Progenitor cell of endocrine pancreas (in vitro differentiated cells): Measurements from ENCODE around the genes IMPA2, ANKRD62 and SEH1L.

- PRO-cap: no peak
Measured at GRCh38 chr18:11121608-11121862, 27.8 kb downstream of the PIEZO2 start.

DNA sequence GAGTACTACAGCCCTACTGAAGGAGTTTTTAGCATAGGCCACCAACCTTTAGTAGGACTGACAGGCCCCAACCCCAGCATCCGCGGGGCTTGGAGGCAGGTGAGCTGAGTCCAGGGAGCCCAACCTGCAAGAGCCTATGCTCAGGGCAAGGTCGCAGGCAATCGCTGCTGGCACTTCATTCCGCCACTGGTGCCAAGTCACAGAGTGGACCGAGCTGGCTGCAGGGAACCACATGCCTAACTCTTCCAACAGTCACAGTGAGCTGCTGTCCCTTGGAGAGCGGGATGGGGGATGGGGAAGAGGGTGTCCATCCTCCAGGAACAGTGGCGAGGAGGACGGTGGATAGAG lies 2.9 kb downstream of the PIEZO2 start:
- PRO-cap: no peak

DNA sequence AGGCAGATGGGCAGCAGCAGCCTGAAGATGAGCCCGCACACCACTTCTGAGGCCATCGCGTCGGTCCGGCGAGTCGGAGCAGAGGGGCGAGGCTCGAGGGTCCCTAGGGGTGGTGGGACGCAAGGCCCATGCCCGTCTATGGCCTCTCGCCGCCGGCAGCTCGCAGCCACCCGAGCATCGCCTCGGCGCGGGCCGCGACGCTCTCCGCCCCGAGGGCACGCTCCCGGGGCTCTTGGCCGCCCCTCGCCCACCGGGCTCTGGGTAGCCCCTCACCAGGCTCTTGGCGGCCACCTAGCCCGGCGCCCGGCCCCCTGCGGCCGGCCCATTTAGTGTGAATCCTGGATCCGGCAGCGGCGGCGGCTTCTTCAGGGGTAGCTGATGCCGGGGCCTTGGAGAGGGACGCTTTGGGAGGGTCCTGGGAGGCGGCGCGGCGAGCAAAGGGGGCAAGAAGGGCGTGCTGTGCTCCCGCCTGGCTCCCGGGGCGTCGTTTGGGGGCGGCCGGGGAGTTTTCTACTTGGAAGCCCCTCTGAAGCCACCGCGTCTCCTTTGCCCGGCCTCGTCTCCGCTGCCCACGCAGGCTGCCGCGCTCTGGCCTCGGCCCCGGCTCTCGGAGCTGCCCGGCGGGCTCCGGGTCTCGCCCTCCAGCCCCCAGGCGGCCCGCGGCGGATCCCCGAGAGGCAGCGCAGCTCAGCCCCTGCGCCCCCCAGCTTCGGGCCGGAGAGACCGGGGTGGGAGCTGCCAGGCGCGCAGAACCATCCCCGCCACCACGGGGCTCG lies 648 bp downstream of the PIEZO2 start:
- PRO-cap: no peak

- PRO-cap: no peak
Measured at GRCh38 chr18:11175316-11175573, 25.9 kb upstream of the PIEZO2 start.

DNA sequence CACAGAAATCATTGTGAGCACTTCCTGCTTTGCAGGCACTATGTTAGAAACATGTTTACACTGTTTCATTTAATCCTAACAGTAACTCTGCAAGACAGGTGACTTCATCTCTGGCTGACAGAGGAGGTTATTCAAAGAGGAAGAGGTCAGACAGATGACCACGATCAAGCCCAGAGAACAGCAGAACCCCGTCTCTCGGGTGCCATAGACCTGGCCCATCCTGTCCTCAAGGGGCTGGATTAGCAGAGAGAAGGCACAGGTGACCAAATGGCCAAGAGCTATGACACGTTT lies 28.1 kb upstream of the PIEZO2 start:
- PRO-cap: no peak

DNA sequence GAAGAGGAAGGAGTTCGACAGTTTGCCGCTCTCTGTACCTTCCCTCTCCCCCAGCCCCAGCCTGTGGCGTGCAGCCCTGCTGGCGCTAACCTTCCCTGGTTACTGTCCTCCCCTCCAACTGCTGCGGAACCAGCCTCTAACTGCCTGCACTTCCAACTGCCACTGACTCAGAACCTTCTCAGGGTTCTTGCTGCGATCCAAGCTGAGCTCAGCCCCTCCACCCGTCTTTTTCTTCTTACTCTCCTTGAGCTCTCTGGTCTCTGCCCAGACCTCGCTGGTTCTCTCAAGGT lies 19.1 kb upstream of the GNAL start:
- PRO-cap: no peak

- PRO-cap: bidirectional peak, plus-strand start at chr18:11981552, minus-strand start at chr18:11981582
Measured at GRCh38 chr18:11981332-11981850, at the start of gene IMPA2. TSS of gene IMPA2 (plus strand) at chr18:11981507.

GRCh38 chr18:12027781-12028801 lies 46.8 kb downstream of the IMPA2 start:
- PRO-cap: no peak

DNA sequence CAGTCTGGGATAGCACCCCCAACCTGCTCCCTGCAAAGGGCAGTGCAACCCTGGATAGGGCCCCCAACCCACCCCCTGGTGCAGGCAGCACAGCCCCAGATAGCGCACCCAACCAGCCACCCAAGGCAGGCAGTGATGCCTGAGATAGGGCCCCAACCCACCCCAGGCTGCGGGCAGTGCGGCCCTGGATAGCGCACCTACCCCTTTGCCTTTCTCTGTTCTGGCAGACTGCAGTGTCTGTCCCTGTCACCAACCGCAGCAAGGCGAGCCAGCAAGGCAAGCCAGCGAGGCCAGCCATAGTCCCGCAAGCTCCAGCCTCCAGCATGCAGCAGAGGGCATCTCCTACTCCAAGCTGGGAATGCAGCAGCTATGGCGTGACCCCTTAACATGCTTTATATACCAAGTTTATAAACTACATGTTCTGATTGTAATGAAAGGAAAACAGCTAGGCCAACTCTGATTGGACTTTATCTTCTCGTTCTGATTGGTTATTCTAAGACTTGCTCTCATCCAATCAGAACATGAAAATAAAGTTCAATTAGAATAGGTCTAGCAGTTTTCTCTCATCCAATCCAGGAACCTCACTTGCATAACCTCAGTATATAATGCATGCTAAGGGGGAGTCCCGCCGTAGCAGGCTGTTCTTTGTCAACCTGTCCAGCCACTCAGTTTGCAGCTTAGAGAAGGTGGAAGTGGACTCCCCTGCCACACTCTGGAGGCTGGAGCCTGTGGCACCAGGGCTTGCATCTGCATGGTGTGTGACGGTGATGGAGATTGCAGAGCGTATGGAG lies 34.0 kb upstream of the ANKRD62 start:
- PRO-cap: no peak

GRCh38 chr18:12093517-12094110 lies at the start of gene ANKRD62:
TSS of gene ANKRD62 (plus strand) at chr18:12093843.
- PRO-cap: no peak

- PRO-cap: no peak
Measured at GRCh38 chr18:12288685-12289242, 19.3 kb upstream of the TUBB6 start.

- PRO-cap: no peak
Measured at GRCh38 chr18:12307173-12307770, 769 bp upstream of the TUBB6 start.

- PRO-cap: no peak
Measured at GRCh38 chr18:12345889-12346677, 30.9 kb downstream of the AFG3L2 start.

DNA sequence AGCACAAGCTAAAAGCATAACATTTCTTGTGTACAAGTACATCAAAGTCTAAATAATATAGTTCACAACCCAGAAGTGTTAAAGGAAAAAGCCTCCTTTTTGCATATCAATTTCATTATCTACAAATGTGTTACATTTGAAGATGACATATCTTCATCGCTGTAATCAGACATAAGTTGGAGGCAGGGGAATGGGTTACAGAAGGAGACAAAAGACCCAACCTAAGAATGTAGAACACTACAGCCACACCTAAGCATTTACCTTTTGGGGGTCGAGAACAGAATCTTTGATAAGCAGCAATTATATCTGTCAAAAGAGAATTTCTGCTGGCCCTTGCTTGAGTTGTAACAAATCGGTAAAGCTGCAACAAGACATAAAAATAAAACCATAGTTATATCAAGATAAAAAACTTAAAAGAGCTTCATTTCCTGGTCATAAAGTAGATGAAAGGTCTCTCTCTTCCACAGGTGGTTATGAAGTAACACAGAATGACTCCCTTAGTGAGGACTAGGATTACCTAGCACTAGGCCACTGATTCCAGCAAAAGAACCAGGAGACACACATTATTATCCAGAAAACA lies 5.6 kb downstream of the AFG3L2 start:
- PRO-cap: no peak

DNA sequence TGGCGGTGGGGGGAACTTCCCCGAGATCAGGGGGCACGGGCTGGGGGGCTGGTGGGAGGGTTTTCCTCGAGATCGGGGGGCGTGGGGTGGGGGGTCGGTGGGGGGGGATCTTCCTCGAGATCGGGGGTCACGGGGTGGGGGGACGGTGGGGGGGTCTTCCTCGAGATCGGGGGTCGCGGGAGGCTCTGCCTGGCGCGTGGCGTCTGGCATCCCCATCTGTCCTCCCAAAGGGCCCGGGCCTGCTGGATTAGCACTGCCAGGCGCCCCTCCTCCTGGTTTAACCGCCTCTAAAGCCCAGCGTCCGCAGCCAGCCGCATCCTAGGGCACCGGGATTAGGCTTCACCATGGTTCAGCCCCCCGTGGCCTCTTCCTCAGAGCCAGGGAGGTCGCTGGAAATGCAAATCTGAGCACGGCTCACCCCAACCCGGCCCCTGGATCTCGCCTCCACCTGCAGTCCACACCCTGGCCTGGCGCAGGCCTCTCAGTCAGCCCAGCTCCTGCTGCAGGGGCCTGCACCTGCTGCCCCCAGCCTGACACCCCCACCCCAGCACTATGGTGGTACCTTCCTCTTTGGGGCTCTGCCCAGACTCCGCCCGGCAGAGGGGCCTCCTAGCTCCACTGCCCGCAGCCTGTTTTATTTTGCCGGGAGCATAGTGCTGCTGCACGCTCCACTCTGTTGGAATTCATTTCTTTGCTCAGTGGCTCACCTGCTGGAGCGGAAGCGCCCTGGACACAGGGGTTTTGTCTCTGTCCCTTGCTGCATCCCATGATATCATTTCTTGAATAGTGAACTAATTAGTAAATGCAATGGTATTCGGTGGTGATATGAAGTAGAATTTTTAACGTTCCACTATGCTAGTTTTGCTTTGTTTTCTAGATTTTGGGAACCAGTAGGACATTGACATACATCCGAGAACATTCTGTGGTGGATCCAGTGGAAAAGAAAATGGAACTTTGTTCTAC lies 13.2 kb downstream of the PRELID3A start:
- PRO-cap: bidirectional peak, plus-strand start at position 633 of the sequence, minus-strand start at position 289 of the sequence

GRCh38 chr18:12720323-12720866 lies 17.6 kb downstream of the PSMG2 start:
- PRO-cap: no peak

GRCh38 chr18:12839063-12840010 lies 44.7 kb downstream of the PTPN2 start:
- PRO-cap: no peak

DNA sequence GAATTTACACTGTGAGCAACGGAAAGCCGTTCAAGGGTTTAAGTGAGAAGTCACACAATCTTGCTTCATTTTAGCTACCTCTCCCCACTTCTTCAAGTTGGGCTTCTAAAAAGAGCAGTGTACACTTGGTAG lies 3.8 kb downstream of the PTPN2 start:
- PRO-cap: no peak

DNA sequence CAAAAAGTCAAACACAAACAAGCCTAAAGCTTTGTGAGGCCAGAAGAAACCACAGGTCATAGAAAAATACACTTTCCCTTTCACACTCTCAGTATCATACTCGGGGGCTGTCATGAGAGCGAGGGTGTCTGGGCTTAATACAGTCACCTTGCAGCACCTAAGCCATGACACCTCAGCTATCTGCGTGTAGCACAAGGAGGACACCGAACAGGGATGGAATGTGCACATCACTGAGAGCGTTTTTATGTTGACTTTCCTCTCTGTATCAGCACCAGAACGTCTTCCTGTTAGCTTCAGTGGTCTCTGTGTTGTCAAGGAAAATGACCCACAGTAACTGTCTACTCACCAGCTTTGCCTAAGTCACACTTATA lies 26.5 kb upstream of the SEH1L start:
- PRO-cap: no peak

GRCh38 chr18:12947798-12948989 lies at the start of gene SEH1L:
TSS of gene SEH1L (plus strand) at chr18:12948011.
- PRO-cap: bidirectional peak, plus-strand start at chr18:12948014, minus-strand start at chr18:12947664; bidirectional peak, plus-strand start at chr18:12948323, minus-strand start at chr18:12948371; bidirectional peak, plus-strand start at chr18:12948498, minus-strand start at chr18:12948399; bidirectional peak, plus-strand start at chr18:12948537, minus-strand start at chr18:12948568